ENCODE measurements around a stretch of chr15.

DNA sequence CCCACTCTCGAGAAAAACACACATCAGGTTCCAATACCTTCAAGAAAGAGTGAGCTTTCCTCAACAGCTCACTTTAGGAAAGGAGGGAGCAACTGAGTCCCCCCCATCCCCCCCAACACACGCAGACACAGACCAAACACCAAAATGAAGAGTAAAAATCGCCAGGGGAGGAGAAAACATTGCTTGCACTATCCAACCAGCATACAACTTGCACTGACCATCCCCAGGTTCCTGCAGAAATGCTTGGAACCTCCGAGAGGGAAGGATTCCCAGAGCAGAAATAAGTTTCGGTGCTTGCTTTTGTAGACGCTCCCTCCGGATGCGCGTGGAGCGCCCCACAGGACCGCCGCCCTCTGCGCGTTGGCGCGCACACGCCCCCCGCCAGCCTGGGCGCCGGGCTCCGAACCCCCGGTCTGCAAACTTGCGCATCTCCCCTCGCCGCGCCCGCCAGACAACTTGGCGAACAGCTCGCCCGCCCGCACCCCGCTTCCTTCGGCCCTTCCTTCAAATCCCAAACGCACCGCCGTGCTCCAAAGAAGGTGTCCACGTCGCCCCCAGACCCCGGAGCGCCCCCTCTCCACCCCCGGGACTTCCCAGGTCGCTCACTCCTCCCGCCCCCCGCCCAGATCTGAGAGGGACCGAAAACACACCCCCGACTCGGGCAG lies 1.1 kb downstream of the RORA start:
- PRO-cap, result no peak

GRCh38 chr15:61228611-61228914 lies 539 bp downstream of the RORA start:
- PRO-cap, result unidirectional peak, minus-strand start at chr15:61228842

GRCh38 chr15:62006937-62007692 lies 53.1 kb downstream of the VPS13C start:
- PRO-cap, result no peak

DNA sequence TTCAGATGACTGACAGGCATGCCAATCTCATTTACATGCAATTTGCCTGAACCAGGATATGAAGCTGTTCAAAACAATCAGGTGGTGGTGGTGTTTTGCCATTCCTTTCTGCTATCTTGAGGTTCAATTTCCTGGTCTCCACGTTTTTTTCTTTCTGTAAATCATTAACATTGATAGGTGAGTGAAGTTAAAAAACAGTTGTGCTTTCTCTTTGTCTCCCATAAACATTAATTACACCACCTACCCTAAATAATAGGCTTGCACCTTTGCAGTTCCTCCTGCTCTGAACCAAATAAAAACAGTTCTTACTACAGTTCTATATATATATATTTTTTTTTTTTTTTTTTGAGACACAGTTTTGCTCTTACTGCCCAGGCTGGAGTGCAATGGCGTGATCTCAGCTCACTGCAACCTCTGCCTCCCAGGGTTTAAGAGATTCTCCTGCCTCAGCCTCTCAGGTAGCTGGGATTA lies 49.1 kb downstream of the C2CD4B start:
- PRO-cap, result no peak

DNA sequence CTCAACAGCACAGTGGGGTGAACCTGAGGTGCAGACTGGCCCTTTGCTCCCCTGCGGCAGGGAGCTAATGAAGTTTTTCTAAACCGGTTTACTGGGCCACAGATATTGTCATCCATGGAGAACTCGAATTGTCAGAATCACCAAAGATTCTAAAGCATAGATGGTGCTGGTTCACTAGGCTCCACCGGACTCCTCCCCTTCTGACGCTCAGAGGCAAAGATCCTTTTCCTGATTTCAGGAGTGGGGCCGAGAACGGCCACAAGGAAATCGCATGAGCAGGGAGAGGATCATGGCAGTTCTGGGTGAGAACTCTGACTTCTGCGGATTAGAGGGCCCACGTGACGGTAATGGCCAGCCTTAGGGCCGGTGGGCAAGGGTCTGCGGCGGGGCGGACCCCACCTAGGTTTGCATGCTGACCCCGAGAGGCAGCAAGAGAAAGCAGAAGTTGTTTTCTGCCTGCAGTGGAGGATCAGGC lies 39.8 kb upstream of the TLN2 start:
- PRO-cap, result no peak

DNA sequence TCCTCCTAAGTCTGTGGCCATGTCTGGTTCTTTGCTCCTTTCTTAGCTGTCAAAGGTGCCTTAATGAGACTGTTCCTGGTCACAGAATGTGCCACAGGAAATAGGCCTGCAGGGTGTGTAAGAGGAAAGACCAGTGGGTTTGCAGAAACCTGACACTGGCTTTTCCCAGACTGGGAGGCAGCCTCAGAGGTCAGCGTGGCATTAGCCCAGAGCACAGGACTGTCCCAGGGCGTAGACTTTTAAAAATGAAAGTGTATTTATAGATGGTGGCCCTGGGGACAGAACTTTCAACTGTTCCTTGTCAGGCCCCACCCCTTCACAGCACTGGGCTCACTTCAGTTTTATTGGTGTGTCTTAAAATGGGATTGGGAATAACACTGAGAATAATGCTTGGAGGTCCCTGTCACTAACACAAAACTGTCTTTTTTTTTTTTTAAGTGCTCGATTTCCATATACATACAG lies 82.6 kb downstream of the TLN2 start:
- PRO-cap, result no peak

DNA sequence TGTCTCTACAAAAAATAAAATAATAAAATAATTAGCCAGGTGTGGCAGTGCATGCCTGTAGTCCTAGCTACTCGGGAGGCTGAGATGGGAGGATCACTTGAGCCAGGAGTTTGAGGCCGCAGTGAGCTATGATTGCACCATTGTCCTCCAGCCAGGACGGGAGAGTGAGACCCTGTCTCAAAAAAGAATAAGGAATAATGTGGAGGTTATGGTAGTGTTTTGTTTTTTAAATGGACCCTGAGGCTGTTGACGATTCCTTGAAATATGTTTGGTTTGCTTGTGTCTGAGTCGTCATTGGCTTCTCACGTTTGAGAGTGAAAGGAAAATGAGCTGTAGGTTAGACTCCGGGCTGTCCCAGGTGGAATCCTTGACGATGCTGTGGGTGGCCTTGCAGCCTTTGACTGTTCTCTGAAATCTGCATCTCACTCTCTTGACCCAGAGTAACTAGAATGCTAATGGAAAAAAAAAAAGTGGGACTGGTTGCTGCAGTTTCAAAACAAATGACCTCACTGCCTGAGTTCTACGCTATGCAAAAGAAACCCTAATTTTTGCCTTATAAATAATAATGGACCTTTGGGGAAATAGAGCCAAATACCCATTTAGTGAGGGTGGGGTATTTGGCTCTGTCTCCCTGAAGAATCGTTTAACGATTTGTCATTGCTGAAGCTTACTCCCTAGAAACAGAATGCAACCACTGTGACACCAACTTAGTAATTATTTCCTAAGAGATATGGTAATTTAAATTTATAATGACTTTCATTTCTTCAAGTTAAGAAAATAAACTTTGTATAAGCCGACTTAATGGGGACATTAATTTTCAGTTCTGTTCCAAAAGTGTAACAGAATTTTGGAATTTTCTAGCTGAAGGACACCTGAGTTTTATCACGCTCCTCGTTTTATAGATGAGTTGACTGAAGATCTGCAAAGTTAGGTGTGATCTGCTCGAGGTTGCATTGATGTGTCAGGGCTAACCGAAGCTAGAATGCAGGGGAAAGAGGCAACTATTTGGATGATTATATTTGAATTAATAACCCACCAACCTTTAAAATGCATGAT lies 84.4 kb downstream of the TLN2 start:
- PRO-cap, result no peak

DNA sequence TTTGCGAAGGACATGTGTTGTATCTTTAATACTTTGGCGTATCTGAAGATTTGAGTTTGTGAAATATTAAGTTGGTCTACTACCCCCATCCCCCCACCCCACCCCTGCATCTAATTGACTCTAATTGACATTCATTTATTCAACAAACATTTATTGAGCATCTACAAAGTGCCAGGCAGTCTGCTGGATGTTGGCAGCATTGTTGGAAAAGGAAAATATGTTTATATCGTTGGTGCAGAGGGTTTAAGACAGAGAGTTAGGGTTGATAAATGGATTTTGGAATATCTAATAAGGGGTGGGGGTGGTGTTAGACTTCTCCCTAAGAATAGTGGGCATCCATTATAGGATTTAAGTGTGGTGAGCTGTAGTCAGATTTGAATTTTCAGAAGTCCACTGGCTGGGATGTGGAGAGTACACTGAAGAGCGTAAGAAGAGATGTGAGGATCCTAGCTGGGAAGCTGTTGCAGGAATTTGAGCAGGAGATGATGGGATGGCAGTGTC lies 217.7 kb downstream of the TLN2 start:
- PRO-cap, result no peak

DNA sequence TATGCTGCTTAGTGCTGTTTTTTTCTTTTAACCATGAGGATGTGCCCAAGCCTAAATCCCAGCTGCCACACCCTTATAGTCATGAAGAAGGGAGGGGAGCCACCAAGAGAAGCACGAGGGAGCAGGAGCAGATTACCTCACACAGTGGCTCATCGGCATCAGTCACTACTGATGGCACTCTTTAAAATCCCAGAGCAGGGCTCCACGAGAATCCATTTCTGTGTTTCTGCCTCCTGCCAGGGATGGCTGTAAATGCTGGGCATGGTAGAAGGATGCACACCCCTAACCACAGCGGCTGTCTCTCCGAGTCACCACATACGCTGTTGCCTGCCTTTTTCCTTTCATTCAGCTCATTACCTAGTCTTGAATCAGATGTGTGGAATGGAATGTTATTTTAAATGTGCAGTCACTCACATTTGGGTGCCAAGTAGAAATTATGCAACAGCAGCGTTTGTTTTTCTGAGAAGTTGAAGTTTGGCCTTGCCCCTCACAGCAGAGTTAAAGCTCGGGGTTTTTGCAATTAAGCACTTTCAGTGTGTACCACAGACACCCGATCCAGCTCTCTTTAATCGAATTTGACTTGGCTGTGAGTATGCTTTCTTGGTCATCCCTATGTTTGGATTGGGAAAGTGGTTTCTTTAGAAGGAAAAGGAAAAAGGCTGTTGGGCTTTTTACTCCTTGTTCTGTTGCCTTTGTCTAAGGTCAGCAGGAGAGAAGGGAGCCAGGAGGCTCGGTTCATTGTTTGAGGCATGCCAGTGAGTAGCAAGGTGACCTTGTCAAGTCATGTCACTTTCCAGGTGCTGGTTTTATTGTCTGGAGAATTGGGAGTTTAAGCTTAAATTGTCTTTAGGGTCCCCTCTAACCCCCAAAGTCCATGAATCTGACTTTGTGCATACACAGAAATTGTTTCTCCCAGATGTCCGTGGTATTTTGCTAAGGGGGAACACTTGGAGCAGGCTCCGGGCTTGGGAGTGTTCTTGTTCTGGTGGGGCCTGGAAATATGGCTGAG lies 284.2 kb upstream of the TPM1 start:
- PRO-cap, result no peak

DNA sequence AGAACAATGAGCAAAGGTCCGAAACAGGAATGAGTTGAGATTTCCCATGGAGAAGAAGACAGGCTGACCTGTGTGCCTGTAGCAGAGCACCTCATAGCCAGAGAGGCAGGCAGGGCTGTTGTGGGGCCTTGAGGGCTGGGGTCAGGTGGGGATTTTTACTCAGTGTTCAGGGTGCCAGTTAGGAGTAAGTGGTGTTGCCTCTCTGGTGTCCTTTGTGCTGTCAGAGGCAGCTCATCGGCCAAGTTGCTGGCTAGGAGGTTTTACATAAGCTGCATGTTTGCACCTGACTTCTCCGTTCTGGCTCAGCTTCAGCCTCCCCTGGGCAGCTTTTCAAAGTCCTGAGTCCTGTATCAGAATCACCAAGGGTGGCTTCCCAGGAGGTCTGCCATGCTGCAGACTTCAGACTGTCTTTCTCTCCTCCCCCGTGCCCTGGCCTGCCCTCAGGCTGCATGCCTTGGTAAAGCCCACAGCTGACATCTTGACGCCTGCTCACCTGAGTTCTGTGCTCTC lies 242.6 kb upstream of the TPM1 start:
- PRO-cap, result no peak

DNA sequence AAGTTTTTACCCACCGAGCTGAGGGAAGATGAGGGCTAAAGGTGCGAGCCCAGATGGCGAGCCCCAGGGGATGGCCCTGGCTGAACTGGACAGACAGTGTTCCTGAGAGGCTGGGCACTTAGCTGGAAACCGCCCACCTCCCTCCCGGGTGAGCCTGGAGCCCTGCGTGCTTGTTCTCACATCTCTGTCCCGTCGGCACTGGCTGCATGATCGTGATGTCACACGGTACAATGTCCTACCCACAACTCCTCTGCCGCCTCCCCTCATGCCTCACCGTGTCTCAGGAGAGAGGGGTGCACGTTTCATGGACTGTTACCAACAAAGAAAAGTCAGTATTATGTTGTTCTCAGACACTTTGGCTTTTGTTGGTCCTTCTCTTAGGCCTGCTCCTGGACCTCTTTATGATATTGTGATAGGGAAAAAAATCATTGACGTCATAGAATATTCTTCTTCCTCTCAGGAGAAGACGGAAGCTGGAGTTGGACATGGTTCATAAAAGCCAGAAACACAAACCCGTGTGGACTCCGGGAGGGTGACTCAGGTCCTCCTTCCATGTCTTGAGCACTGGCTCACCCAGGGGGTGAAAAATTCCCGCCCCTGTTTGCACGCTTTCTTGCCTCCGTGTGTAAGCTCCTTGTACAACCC lies 201.9 kb upstream of the TPM1 start:
- PRO-cap, result no peak

GRCh38 chr15:62874845-62875718 lies 167.5 kb upstream of the TPM1 start:
- PRO-cap, result no peak

DNA sequence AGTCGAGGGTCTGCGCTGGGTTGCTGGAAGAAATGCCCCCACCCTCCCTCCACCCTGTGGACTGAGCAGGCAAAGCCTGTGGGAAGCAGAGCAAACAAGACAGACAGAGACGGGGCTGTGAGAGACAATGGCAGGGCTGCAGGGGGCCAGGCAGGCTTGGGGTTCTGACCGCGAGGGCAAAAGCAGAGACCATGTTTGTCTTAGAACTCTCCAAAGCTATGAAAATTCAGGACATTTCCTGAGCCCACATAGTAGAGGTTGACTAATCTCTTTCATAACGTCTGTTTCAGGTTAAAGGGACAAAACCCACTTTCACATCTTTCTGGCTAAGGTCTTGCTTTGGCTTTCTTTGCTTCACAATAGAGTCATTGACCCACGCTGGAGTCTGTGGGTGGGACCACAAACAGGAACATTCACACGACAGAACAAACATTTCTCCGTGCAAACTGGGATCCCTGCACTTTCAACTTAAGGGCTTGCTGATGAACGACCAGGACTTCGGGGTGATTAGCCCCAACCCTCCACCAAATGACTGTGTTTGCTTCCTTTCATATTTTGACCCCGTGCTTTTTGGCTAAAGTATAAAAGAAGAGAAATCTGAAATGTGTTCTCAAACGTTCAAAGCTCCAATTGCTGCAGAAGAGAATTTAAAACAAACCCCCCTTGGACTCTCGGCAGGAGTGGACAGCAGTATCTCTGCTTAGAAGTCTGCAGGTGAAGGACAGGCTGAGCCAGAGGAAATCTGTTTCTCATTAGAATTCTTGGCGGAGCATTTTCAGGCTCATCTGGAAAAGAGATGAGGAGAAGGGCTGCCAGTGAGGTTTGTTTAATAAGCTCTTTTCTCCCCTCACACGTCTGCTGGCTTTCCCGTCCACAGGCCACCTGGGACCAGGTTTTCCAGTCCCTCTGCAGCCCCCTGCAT lies 155.8 kb upstream of the TPM1 start:
- PRO-cap, result no peak

- PRO-cap, result no peak
These were observed 148.2 kb upstream of the TPM1 start for GRCh38 chr15:62894311-62894857.

GRCh38 chr15:62895675-62896505 lies 146.7 kb upstream of the TPM1 start:
- PRO-cap, result no peak

GRCh38 chr15:62935475-62936076 lies 107.0 kb upstream of the TPM1 start:
- PRO-cap, result no peak

GRCh38 chr15:62940509-62941416 lies 101.8 kb upstream of the TPM1 start:
- PRO-cap, result no peak

DNA sequence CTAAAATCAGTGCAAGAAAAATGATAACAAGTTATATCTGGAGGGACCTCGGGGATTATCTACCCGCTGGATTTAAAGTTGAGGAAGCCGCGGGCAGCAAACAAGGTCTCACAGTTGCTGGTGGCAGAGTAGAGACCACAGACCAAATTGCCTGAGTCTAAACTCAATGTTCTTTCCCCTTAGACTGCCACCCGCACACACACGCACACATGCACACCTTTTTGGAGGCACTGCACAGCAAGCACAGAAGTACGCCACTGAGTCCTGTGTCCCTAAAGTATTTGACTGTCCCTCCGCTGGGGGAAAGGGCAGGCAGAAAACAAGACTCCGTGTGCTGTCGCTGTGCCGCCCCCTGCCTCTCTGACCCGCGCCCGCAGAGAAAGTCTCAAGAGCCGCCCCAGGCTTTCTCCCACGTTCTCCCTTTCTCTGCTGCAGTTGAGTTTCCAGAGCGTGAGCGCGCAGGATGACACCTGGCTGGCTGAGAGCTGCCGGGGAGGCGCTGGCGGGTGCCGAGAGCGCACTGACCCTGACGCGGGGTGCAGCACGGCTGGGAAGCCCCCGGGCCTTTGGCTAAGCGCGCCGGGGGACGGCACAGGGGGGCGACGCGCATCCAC lies 733 bp upstream of the TPM1 start:
- PRO-cap, result bidirectional peak, plus-strand start at position 434 of the sequence, minus-strand start at position 362 of the sequence

- PRO-cap, result bidirectional peak, plus-strand start at chr15:63042751, minus-strand start at chr15:63042487
These were observed 273 bp upstream of the TPM1 start for GRCh38 chr15:63042321-63042627.

DNA sequence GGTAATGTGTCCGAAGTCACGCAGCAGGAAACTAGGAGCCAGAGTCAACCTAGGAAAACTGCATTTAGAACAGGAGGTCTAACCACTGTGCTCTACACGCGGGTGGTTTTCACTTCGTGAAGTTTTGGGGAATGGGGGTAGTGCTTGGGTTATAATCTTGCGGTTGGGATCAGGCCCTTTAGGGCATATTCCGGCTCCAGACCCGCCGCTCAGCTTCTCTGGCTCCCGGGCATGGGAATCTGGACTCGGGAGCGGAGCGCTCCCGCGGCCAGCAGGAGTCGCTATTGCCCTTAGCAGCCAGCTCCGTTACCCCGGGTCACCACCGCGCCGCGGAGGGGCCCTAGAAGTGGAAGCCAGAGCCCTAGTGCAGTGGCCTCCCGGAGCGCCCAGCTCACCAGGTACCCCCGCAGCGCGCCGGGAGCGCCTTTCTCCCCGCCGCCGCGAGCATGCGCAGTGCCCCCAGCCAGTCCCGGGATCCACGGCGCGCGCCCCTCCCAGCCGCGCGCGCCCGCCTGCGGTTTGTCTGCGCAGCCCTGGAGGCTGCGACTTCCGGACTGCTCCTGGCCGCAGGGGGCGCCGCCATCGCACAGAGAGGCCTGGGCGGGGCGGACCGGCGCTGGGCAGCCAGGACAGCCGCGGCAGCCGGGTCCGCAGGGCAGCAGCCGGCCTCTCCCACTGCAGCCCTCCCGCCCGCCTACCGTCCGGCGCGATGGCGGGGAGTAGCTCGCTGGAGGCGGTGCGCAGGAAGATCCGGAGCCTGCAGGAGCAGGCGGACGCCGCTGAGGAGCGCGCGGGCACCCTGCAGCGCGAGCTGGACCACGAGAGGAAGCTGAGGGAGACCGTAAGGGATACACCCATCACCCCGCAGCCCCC lies 5.6 kb downstream of the TPM1 start:
- PRO-cap, result bidirectional peak, plus-strand start at position 627 of the sequence, minus-strand start at position 400 of the sequence